NT2/D1 (cell line): ENCODE measurements around the gene ARHGAP6.

DNA sequence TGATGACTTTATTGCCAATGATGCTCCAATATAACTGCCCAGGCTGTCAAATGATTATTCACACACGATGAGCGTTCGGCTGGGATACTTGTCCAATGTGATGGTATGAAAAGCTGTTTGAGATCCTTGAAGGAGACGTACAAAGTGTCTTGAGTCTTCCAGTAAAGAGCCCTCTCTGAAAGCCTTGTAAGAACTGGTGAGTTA is 11.8 kb upstream of the PUDP start:
- RRBS, 2 experiments, result no CpG with 5 or more reads among the region's 4 CpGs

DNA sequence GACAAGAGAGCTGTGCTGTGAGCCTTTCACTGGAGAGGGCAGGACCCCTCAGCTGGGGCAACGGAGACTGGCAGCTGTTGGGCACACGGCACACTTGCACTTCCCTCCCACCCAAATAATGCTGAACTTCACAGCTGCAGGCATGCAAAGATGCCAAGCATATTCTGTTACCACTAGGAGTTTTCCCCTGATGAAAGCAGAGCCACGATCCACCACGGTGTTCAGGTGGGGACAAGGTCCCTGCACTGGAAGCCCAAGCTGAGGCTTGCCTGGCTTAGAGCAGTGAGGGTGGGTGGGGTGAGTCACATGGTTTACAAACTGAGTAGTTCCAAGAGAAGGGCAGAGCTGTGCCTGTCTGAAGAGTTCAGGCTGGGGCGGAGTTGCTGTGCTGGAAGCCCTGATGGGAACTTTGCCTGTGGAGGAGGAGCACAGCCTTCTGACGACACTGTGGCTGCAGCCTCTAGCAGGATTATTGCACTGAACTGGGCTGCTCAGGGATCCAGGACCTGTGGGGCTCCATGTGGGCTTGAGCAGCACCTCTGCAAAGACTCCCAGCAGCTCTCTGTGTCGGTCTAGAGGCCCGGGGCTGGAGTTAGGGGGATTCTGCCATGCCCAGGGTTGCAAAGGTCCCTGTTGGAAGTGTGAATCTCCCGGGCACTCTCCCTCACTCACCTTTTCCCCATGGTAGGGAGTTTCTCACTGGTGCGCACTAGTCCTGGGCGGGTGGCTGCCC is 45.4 kb downstream of the FAM9B start:
- RRBS, 2 experiments, result 92 to 95% methylated on average over 2 of the region's 11 CpGs

GRCh38 chrX:9336334-9336641 is 128.6 kb upstream of the TBL1X start:
- RRBS, 2 experiments, result no CpG with 5 or more reads among the region's 1 CpG

GRCh38 chrX:9340848-9342054 is 123.6 kb upstream of the TBL1X start:
- RRBS, 2 experiments, result 53 to 86% methylated on average over 5 of the region's 22 CpGs

DNA sequence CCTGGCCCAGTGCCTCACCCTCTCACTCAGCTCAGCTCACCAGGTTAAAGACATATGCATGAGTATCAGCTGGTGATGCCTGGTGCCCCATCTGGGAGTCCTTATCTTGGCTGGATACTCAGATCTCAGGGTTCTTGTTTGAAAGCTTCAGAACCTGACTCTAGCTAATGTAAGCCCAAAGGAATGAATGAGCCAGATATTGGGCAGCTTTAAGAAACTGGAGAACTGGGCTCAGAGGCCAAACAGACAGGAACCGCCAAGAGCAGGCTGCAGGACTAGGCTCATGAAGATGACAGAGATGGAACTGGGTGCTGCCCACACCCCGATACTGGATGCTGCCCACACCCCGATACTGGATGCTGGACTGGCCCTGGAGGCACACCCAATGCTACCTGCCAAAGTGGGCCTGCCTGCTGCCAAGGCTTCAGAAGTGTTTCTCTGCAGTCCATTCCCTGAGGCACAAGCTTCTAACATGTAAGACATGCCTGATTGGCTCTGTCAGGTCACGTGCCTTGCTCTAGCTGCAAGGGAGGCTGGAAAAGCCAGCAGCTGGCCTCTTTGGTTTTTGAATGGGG is 43.0 kb downstream of the GPR143 start:
- RRBS, 2 experiments, result no CpG with 5 or more reads among the region's 4 CpGs

- RRBS, 2 experiments, result 1% methylated on average over 52 to 56 of the region's 98 CpGs
These were observed 751 bp upstream of the SHROOM2 start for GRCh38 chrX:9785174-9786181.

DNA sequence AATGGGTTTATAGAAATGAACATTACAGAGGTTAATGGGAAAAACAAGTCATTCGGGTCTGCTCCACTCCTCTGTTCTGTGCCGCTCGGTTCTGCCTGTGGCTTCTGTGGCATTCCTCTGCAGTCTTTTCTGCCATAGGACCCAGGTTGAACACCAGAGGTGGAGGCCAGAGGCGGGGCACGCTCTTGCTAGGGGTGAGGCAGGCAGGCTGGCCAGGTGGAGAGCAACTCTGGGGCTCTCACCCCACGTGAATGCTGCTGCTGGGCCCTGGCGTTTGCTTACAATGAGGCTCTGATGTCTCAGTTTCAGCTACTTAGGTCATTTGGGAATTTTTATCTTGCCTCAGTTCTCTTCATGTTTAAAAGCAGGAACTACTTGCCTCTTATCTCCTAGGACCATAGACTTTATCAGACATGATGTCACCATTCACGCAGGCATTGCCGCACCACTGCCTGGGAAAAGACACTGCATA is 84.6 kb upstream of the CLDN34 start:
- RRBS, 2 experiments, result no CpG with 5 or more reads among the region's 9 CpGs

DNA sequence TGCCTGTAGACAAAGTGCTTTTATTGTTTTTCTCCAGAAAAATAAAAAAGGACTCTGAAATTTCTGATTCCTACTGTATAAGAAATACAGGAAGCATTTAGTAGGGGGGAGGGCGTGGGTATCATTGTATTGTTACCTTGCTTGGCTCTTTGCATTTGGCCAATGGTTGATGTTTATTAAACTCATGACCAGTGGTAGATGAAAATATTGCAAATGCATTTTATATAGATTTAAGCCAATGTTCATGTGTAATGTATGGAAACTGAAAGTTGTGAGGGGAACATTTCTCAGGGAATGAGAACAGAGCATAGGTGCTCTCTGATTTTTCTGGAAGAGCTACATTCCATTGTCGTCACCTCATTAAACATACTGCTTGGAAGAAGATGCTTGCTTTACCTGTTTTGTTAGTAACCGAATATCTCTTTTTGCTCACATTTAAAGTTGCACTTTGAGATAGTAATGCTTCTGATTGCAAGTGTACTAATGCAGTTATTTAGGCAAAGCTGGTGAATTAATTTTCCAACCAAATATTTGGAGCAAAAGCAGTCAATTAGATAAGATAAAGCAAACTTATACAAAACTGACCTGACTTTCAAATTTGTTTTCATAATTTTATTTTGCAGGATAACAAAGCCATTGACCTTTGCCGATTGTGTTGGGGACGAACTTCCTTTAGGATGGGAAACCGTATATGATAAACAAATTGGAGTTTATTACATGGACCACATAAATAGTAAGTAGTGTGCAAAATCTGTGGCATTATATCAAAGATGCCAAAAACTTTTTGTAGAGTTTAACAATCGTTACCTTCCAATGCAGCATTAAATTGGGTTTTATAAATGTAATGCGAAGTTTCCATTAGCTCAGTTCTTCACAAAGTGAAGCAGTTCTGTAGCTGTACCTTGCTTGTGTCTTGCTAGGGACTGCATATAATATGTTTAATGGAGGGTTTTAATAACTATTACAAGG is 93.7 kb upstream of the CLCN4 start:
- RRBS, 2 experiments, result no CpG with 5 or more reads among the region's 8 CpGs

DNA sequence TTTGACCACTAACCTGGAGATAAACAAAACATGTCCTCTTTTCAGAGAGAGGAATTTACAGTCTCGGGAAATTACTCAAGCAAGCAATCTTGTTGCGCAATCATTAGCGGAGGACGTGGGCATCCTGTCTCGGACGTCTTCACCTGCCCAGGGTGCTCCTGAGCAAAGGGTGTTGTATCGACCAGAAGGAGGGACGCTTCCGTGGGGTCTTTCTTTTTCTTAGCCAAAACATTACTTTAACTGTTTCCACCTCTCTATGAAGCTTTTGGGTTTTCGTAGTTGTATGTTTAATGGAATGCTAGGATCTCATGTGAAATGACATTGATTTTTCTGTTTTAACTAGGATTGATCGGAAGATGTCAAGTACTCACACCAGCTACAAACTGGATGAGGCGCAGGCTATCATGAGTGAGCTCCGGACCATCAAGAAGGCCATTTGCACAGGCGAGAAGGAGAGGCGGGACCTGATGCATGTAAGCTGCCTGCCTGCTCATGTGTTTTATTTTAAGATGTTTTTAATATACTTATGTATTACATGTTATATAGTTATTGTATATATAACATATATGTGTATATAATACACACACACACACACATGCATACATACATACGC is 66.2 kb upstream of the CLCN4 start:
- RRBS, 2 experiments, result no CpG with 5 or more reads among the region's 16 CpGs

DNA sequence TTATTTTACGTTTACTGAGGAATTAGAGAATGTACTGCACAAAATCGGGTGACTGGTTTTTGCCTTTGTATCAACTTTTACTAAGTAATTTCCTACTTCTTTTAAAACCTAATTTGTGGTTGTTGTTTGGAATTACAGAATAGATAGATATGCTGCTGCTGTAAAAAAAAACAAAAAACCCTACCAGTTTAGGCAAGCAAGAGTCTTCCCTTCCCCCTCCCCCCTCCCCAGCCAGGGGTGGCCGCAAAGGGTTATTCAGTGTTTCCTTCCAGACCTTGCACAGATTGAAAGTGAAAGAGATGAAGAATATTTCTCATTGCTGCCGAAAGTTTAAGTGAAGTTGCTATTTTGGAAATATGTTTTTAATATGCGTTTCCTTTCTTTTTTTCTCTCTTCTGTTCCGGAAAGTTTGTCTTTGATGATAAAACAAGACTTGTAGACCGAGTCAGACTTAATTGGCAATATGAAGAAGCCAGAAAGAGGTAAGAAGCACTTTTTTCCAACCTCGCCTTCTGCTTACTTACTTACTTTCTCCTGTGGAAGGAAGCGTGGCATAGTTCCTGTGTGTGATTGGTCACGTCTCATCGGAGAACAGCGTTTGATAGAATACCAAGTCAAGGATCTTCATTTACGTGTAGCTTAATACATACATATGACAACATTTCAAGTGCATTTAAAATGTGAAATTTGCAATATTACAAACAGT is 58.5 kb upstream of the CLCN4 start:
- RRBS, 2 experiments, result no CpG with 5 or more reads among the region's 13 CpGs

DNA sequence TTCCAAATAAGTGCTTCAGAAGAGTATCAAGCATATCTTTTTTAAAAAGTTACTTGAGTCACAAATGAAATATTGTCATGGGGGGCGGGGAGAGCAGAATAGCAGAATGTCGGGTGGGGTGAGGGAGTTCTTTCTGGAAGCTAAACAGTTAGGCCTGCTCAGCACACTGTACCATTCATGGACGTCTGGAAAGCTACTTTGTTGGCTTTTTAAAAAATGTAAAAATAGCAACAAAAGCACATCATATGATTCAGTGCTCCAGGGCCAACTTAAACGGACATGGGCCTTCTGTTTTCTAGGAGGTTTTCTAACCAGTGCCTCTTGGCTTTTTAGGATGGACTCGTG is 57.4 kb upstream of the CLCN4 start:
- RRBS, 2 experiments, result no CpG with 5 or more reads among the region's 5 CpGs

DNA sequence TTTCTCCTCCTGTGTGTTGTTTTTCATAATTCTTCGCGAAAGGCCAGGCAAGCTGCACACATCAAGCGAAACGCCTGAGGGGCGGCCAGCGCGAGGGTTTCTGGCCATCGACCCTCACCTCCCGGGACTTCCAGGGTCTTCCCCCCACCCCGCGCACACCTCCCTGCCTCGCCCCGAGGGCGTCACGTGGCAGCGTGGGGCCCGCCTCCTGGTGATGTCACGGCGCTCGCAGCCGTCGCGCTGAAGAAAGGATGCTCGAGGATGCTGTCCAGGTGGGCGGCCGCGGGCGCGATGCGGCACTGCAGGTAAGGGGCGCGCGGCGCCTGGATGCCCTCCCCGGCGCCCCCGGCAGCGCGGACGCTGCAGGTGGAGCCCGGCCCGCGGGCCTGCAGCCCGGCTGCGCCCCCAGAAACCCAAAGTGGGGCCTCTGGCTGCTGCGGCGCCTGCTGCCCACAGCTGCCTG is 1.5 kb downstream of the CLCN4 start:
- RRBS, 2 experiments, result 16 to 50% methylated on average over 2 of the region's 47 CpGs

DNA sequence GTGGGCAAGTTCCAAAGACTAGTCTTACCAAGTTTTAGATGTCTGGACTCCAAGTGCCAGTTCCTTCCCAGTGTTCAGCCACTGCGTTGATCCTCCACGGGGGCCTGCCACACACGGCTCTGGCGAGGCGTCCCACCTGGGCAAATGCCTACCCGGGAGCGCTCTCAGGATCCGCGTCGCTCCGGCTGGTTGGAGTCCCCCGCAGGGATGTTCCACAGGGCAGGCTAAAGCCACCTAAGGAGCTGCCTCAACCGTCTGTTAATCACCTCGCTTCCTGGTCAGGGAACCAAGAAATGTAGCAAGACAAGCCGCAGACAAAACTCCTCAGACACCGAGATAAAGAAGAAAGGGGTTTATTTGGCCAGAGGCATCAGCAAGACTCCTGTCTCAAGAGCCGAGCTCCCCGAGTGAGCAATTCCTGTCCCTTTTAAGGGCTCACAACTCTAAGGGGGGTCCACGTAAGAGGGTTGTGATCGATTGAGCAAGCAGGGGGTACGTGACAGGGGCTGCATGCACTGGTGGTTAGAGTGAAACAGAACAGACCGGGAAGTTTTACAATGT is 30.7 kb downstream of the MID1 start:
- RRBS, 2 experiments, result no CpG with 5 or more reads among the region's 22 CpGs

DNA sequence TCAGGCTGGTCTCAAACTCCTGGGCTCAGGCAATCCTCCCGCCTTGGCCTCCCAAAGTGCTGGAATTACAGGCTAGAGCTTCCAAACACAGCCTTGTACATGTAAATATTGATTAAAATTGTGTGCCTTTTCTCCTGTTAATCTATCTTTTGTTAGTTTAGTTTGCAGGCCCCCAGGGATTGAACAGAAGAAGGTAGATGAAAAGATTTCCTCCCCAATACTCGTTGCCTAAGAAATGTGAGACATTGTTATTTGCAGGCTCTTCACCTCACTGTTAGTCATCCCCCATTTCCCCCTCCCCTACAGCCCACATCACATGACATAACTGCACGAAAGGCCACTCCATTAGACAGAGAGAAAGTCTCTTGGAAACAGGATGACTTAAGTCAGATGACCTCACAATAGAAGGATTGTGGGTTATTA is 13.3 kb upstream of the MID1 start:
- RRBS, 2 experiments, result no CpG with 5 or more reads among the region's 3 CpGs

DNA sequence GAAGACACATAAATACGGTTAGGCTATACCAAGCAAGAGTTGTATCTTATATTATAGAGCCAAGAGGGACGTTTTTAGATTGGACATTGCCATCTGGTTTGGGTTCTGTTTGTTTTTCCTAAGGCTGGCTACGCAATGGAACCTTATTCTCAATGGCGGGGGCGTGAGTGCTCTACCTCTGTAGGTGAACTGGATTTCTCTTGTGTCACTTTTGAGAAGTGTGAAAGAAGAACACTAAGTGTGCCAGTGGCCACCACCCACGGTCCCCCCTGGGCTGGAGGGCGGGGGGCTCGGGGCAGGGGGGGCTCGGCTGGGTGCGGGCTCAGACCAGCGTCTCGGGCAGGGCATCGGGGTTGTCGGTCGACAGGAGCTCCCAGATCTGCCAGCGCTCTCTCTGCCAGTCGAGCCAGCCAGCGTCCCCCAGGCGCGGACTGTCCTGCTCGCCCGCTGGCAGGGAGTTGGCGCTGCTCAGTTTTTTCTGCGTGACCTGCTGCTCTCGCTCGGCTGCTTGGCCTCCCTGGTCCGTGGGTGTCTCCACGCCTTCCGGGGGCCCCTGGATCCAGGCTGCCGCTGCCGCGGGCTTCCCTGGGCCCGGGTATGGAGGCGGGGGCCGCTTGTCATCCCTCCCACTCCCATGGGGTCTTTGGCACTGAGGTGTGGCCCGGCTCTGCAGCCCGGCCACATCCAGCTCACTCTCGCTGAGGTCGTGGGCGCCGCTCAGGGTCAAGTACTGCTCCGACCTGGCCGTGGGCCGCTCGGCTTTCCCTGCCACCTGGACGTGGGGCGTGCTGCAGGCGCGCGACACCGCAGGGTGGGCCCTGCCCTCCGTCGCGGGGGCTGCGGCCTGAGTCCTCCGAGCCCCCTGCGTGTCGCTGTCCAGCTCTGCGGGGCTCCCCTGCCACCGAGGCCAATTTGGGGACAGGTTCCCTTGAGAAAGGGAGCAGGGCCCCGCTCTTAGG is 27.7 kb downstream of the HCCS start:
- RRBS, 2 experiments, result 91 to 96% methylated on average over 8 of the region's 61 CpGs

DNA sequence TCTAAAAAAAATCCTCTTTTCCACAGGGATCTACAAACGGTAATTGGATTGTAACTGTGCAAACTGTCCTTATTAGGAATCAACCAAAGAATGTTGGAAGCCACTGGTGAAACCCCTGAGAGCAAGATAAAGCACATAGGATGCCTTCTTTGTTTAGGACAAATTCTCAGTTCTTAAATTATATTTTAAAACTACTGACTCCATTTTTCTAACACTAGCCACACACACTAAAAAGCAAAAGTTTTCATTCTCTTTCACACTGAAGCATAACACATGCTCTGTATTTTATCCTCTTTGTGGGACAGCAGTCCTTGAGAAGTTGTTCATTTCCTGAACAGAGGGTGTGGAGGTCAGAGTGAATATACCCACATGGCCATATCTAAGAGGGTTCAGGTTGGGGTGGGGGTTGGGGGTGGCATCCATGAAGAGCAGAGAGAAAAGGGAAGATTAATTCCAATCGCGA is 27.0 kb upstream of the AMELX start:
- RRBS, 2 experiments, result no CpG with 5 or more reads among the region's 3 CpGs

DNA sequence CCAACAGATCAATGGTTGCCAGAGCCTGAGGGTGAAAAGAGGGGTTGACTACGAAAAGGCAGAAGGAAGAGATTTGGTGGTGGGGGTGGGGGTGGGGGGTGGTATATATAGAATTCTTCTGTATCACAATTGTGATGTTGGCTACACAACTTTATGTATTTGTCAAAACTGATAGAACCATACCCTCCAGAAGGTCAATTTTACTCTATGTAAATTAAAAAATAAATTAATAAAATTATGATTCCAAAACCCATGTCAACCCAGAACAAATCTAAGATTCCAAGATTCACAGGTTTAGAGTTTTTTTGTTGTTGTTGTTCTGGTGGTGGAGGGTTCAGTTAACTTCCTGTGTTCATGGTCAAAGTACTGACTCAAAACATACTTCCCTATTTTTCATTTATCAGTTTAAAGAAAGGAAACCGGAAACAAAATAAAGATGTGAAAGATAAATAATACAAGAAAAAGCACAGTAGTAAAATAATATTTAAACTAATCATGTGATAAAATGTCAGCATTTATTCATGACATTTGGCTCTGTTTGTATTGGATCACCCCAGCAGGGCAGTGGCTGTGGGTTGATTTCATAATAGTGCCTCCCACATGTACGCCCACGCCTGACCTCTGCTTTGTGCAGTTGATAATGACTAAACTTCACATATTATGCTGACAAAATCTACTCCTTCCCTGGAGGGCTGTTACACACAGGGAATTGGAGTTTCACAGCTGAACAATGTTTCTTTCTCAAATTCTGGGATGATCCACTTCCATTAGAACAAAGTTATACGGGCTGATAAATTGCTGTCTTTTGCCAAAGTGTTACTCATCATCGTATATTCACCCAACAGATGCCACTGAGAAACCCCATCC is 48.0 kb downstream of the AMELX start:
- RRBS, 2 experiments, result no CpG with 5 or more reads among the region's 6 CpGs

GRCh38 chrX:11427234-11428186 is 134.3 kb downstream of the AMELX start:
- RRBS, 2 experiments, result 4% methylated on average over 24 of the region's 70 CpGs

GRCh38 chrX:11461547-11461731 is 168.2 kb downstream of the AMELX start:
- RRBS, 2 experiments, result no CpG with 5 or more reads among the region's 3 CpGs

DNA sequence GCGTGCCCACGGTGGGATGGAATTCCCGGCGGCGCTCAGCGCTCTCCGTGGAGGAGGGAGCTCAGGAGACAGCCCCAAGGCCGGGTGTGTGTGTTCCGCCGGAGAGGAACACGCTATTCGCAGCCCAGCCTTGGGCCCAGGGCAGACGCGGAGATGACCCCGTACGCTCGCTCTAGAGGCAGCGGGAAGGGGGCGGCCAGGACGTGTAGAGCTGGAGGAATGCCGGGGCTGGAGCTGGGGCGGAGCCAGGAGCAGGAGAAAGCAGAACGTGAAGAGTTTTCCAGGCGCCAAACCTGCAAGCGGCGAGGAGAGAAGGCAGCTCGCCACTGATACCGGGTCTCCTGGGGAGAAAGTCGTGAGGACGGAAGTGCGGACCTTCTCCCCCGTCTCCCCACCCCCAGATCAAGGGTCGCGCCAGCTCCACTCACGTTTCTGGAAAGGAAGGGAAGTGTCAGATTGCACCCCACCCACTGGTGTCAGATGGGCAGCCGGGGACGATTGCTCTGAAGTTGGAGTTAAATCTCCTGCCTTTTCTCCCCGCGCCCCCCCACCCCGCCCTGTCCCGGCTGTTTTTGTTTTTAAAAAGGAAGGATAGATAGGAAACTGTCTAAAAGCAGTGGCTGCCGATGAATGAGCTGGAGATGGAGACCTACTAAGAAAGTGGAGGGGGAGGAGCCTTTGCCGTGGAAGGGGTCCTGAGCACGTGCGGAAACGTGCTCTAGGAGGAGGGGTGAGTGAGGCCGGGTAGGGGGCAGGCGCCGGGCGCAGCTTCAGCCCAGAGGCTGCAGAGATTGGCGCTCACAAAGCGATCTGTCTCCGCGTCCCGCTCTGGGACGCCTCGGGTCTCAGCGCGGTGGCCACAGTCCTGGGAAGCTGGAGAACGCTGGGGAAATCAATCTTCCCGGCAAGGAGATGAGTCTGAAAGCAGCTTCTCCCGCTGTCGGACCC is at the start of gene ARHGAP6:
Gene ARHGAP6, minus strand, starts transcription at position 349 of the 948 bp plus-strand sequence.
- RRBS, 2 experiments, result 2 to 4% methylated on average over 14 to 20 of the region's 63 CpGs